AG04450 (cell line): Measurements from ENCODE around the genes COL4A5, CHRDL1 and LRCH2.

DNA sequence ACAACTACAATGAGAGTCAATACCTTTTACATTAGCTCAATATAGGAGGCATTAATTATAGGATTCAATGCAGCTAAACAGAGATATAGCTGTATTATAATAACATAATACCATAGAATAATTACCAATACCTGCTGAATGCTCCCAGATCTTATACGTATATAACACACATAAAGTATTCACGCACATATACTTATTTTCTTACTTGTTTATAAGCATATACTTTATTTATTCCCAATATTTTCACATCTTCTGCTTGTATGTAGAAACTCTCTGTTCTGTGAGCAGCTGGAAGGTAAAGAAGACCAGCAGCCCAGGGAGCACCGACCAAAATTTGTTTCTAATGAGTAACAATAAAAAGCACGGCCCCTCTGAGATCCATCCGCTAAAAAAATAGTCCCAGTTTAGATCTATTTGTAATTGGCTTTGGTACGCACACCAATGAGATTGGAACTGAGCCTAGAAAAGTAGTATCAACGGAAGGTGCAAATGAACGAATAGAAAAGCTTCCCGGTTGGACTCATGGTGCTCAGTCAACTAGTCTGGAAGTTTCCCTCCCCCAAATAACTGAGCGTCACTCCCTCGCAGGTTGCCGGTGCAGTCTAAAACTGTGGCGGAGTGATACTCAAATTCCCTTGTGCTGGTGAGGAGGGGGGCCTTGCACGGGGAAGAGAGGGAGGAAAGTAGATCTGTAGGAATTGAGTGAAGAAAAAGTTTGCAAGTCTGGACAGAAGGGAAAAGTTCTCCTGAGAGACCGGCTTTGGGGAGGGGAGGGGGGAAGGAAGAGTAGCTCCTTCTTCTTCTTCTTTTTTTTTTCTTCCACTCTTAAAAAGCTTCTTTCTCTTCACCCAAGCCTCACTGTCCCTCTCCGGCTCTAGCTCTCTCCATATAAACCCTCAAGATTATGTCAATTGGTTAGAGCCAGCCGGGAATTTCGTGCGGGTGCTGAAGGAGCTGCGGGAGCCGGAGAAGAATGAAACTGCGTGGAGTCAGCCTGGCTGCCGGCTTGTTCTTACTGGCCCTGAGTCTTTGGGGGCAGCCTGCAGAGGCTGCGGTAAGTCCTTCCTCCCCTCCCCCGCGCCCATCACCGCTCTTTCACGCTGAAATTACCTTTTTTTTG is at the start of gene COL4A5:
Gene COL4A5, plus strand, starts transcription at position 686 of the 1,120 bp plus-strand sequence.
- CAGE, long polyA plus RNA: start-site peak on the plus strand centred at position 748 of the sequence, 221 bp wide, 600 and 690 reads in 2 replicates
- RRBS: 2% methylated on average over 6 of the region's 28 CpGs

GRCh38 chrX:108440278-108441008 is 805 bp downstream of the COL4A5 start:
- CAGE, long polyA plus RNA: no peak
- RRBS: 4% methylated on average over 3 of the region's 13 CpGs

DNA sequence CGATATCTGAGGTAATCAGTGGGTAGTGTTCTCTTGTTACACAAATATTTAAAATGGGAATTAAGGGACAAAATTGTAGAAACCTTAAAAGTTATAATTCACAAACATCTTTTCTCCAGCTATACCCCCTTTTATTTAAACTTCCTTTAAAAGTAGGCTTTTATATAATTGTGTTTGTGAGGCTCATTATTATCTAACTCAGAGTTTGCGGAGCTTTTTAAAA is 110.6 kb downstream of the IRS4 start:
- CAGE, long polyA plus RNA: no peak
- RRBS: no CpG with 5 or more reads among the region's 2 CpGs

DNA sequence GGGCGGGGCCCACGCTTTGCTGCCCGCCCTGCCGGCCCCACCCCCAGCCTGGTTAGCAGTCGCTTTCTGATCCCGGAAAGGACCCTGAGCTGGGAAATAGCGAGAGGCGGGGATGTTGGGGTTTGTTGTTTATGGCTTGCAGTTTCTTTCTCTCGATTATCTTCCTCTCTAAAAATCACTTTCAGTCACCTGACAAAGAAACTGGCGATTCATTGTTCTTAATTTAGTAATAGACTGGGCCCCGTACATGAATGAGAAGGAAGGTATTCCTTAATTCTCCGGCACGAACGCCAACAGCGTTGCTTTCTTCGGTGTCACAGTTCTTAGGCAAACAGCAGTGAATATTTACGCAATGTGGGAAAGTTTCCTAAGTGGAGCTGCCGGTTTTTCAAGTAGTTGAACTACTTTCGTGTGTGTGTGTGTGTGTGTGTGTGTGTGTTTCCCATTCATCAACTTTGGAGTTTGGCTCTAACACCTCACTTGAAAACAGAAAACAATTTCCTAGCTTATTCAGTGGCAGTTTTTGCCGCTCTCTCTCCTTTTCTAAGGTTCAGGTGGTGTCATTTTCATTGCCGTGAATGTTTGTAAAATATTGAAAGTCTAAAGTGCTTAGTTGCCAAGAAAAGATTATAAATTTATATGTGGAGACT is 632 bp downstream of the NXT2 start:
- CAGE, long polyA plus RNA: start-site peak on the plus strand centred at position 73 of the sequence, 15 bp wide, 33 and 21 reads in 2 replicates
- RRBS: 1% methylated on average over 11 of the region's 21 CpGs

DNA sequence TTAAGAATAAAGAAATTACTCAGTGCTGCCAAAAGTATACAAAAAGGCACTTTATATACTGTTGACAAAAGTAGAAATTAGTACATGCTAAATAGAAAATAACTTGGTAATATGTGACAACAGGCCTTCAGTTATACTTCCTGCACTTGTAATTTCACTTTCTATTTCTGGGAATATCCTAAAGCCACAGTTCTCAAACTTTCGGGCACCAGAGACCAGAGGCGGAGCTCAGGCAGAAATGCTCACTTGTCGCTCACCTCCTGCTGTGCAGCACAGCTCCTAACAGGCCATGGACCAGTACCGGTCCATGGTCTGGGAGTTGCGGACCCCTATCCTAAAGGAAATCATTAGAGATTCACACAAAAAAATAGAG is 25.8 kb downstream of the ACSL4 start:
- CAGE, long polyA plus RNA: no peak
- RRBS: no CpG with 5 or more reads among the region's 5 CpGs

DNA sequence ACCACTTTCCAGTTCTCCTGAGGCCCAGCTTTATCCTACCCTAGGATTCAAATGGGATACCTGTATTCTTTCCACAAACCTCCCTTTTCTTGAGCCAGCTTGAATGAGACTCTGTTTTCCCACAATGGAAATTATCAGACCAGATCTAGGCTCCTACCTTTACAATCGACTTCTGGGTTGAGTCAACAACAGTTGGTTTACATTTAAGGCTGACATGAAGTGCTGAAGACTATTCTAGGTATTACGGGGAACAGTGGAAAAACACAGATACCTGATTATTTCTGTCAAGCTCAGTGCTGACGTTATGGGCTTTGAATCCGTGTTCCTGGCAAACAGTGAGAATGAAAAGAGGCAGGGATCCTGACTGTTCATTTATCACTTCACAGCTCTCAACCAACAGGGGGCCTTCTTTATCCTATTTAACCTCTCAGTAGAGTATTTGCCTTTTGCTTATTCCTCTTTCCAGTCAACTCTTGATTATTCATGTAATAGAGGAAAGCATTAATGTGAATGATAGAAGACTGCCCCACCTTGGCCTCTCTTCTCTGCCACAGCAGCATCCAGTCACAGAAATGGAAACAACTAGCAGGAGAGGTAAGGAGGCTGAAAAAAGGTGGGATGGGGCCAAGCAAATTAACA is 43.1 kb downstream of the TMEM164 start:
- CAGE, long polyA plus RNA: no peak
- RRBS: no CpG with 5 or more reads among the region's 4 CpGs

DNA sequence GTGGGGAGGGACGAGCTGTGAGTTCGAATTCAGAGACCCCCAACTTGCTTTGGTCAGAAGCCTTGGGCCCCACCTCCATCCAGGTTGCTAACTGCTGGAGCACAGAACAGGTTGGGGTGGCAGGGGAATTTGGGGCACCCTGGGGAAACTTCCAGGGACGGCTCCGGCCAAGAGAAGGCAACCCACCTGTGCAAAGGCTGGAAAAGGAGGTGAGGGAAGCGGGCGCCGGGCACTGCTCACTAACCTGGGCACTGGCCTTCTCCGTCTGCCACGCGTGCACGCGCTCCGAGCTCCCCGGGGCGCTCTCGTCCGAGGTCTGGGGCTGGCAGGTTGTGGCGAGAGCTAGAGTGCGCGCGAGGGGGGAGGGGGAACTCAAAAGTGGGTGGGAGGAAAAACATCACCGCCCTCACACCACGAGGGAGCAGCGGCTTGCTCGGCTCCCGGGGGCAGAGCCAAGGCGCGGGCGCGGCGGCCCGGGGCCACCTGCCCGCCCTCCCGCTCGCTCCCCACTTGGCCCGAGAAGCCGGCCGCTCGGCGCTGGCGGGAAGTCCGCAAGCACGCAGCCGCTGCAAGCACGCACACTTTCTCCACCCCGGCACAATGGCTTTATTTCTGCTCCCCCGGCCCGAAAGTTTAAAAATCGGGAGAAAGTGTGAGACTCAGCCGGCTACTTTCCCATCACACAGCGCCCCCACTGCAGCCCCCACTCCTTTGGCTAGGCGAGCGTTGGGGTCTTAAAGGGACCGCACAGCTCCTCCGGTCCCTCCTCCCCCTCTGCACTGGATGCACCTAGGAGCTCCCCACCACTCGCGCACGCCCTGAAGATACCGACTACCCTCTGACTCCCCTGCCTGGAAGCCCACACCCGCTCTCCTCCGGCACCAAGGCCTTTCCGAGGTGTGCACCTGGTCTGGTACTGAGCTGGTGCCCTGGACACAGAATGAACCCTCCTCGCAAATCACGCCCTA is at the start of gene CHRDL1:
Gene CHRDL1, minus strand, starts transcription at position 318 of the 968 bp plus-strand sequence.
- CAGE, long polyA plus RNA: no peak
- RRBS: 6% methylated on average over 33 of the region's 64 CpGs

- CAGE, long polyA plus RNA: no peak
- RRBS: 2% methylated on average over 28 of the region's 64 CpGs
Observed at GRCh38 chrX:111681451-111682533, 822 bp downstream of the ALG13 start.

GRCh38 chrX:111685456-111686129 is 4.6 kb downstream of the ALG13 start:
- CAGE, long polyA plus RNA: no peak
- RRBS: no CpG with 5 or more reads among the region's 2 CpGs

DNA sequence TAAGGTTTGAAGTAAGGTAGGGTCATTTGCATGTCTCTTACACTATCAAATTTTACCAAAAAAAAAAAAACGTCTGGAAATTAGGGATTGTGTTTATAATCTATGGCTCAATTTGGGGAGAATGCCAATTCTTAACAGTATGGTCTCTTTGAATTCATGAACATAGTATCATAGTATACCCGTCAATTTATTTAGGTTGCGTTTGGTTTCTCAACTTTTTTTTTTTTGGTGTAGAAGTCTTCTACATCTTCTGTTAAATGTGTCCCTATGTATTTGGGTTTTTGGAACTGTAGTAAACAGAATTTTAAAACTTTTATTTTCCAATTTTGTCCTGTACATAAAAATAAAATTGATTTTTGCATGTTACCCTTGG is 68.5 kb downstream of the ALG13 start:
- CAGE, long polyA plus RNA: no peak
- RRBS: no CpG with 5 or more reads among the region's 3 CpGs

- CAGE, long polyA plus RNA: no peak
- RRBS: no CpG with 5 or more reads among the region's 6 CpGs
Observed at GRCh38 chrX:111914174-111914982, 38.4 kb downstream of the TRPC5OS start.

GRCh38 chrX:112818767-112819049 is 21.9 kb downstream of the AMOT start:
- CAGE, long polyA plus RNA: no peak
- RRBS: no CpG with 5 or more reads among the region's 4 CpGs

DNA sequence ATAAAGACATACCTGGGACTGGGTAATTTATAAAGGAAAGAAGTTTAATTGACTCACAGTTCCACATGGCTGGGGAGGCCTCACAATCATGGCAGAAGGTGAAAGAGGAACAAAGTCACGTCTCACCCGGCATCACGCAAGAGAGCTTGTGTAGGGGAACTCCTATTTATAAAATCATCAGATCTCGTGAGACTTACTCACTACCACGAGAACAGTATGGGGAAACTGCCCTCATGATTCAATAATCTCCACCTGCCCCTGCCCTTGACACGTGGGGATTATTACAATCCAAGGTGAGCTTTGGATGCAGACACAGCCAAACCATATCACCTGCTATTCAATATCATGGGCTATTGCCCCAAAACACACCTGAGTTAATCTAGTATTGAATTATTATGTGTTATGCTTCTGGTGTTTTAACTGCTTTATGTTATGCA is 799.1 kb upstream of the HTR2C start:
- CAGE, long polyA plus RNA: no peak
- RRBS: no CpG with 5 or more reads among the region's 6 CpGs

GRCh38 chrX:113990612-113991098 is 593.2 kb upstream of the HTR2C start:
- CAGE, long polyA plus RNA: no peak
- RRBS: no CpG with 5 or more reads among the region's 5 CpGs

GRCh38 chrX:115165325-115165873 is 23.8 kb upstream of the RBMXL3 start:
- CAGE, long polyA plus RNA: no peak
- RRBS: no CpG with 5 or more reads among the region's 1 CpG

DNA sequence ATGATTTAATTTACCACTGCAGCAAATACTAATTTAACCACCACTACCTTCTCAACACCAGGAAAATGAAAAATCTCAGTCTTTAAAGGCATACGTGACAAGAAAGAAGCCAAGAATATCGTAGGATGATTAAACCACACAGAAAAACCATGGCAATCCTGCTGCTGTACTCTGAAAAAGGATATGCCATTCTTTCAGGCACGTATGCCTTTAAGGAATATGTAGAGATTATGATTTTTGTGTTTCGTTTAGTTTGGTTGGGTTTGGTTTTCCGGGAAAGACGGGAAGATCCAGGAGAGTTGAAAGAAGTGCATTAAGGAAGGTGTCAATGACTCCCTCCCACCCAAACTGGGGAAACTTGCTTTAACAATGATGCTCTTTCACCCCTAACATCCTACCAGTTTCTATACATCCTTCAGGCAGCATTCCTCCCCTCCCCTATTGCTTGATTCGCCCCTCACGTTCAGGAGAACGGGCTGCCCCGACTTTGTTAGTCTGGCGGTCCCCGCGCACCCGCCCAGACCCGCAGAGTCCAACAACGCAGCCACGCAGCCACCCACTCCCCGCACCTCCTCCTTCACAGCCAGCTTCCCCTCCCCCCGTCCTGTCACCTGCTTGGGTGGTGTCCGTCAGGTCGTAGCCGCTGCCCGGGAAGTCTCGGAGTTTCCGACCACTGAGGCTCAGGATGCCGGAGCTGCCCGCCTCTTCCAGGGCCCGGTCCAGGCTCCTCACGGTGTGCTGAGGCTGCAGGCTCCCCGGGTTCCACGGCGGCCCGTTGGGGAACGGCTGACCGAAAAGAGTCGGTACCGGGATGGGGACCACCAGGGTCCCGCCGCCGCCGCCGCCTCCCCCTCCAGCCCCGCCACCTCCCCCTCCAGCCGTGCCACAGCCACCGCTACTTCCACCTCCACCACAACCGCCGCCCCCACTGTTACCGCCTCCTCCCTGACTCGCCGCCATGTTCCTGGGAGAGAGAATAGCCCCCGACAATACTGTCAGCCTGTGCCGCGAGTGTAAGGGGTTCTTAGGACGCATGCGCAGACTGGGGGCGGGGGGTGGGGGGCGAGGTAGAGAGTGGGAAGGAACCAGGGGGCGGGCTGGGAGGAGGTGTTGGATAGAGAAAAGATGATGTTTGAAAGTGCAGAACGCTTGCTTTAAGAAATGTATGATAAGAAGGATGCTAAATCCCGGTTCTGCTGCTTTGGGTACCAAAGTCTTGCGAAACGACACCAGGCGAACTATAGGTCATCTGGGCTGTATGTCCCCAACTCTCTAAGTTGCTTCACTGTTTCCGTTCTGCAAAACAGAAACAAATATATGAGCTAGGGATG is at the start of gene LRCH2:
Gene LRCH2, minus strand, starts transcription at position 1,015 of the 1,331 bp plus-strand sequence.
- CAGE, long polyA plus RNA: no peak
- RRBS: 2% methylated on average over 9 of the region's 64 CpGs

- CAGE, long polyA plus RNA: no peak
- RRBS: 83% methylated on average over 1 of the region's 4 CpGs
Observed at GRCh38 chrX:115287130-115287590, 2.4 kb upstream of the LUZP4 start.

DNA sequence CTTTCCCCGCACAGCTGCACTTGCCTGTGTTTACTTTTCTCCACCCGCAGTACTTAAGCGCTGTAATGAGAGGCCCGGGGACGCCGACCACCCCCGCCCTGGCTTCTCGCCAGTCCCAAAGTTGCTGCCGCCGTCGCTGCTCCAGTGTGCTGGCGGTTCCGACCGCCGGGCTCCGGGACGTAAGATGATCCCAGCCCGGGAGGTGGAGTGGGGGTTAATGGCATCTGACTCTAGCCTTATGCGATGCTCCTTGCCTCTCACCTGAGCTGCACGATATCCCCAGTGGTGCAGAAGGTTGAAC is 1.1 kb downstream of the PLS3 start:
- CAGE, long polyA plus RNA: no peak
- RRBS: 2% methylated on average over 10 of the region's 20 CpGs

DNA sequence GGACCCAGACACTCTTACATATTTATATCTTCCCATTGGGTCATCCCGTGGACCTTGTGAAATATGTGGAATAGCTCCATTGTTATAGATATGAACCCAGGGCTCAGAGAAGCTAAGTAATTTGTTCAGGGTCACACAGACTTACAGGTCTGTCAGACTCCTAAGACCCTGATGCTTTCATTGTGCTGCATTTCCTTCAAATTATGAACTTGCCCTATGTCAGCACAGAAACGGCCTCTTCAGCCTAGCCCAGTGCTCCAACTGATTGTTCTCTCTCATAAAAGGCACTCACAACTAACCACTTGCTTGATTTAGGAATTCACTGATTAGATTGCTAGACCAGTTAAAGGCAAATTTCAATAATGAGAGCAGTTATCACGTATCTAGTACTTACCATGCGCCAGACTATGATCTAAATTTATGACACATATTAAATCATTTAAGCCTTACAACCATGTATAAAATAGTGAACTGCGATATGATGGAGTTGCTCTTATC is 31.4 kb downstream of the PLS3 start:
- CAGE, long polyA plus RNA: no peak
- RRBS: no CpG with 5 or more reads among the region's 5 CpGs

DNA sequence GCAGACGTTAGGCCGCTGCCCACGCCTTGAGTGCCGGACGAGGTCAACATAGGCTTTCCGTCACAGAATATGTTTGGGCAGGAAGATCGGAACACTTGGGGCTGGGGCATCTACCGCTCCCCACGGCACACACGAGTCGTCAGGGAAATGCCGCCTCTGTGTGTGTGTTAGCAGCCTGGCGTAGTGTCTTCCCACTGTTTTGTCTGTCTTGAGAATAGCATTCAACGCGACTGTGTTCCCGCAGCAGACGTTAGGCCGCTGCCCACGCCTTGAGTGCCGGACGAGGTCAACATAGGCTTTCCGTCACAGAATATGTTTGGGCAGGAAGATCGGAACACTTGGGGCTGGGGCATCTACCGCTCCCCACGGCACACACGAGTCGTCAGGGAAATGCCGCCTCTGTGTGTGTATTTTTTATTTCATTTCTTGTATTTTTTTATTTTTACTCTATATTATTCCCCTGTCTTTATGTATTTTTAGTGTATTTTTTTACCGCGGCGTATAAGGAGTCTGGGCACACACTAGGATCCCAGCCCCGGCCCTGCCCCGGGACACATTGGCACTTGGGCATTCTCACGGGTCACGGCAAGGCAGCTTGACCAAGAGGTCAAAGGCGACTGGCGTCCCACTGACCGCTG is 164.6 kb downstream of the PLS3 start:
- CAGE, long polyA plus RNA: no peak
- RRBS: no CpG with 5 or more reads among the region's 38 CpGs